Cardiac septum (tissue), 1 donor: ENCODE results near the genes DMP1, GPRIN3 and CCSER1.

GRCh38 chr4:87649887-87650494, at the start of gene DMP1:
Gene DMP1, plus strand, starts transcription at chr4:87650280.
- PRO-cap = no peak

DNA sequence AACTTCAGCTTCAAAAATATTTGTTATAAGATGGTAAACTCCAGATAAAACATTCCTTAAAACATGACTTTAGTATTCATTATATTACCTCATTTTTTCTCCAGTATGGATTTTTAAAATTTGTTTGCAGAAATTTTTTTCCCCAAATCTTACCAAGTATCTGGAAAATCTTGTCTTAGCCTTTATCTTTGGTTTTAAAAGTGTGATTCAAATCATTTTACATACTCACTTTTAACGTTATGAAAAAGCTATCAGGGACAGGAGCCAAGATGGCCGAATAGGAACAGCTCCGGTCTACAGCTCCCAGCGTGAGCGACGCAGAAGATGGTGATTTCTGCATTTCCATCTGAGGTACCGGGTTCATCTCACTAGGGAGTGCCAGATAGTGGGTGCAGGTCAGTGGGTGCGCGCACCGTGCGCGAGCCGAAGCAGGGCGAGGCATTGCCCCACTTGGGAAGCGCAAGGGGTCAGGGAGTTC, 60.1 kb downstream of the DMP1 start:
- PRO-cap = no peak

DNA sequence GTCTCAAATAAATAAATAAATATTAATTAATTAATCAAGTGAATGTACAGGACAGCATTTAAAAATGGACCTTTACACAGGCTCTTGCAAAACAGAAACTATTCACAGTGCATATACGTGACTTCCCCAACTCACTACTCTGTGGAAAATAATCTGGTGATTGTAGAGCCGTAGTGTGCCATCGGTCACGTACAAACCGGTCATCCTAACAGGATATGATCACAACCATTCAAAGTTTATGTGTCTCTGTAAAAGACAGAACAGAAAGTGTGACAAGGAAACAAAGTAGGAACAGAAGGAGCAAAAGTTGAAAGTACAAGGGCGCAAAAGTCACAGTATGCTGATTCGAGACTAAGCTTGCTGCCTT, 18.5 kb downstream of the MEPE start:
- PRO-cap = no peak

DNA sequence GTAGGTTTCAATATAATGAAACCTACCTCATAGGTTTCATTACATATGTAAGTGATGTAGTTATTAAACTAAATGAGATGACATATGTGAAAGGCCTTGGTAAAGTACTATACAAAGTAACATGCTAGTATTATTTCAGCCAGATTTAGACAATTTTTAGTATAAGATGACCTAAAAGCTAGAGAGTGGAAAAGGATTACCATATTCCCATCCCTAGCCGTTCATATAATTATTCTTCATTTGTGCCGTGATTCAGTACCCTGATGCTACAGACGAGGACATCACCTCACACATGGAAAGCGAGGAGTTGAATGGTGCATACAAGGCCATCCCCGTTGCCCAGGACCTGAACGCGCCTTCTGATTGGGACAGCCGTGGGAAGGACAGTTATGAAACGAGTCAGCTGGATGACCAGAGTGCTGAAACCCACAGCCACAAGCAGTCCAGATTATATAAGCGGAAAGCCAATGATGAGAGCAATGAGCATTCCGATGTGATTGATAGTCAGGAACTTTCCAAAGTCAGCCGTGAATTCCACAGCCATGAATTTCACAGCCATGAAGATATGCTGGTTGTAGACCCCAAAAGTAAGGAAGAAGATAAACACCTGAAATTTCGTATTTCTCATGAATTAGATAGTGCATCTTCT, 6.8 kb downstream of the SPP1 start:
- PRO-cap = no peak

DNA sequence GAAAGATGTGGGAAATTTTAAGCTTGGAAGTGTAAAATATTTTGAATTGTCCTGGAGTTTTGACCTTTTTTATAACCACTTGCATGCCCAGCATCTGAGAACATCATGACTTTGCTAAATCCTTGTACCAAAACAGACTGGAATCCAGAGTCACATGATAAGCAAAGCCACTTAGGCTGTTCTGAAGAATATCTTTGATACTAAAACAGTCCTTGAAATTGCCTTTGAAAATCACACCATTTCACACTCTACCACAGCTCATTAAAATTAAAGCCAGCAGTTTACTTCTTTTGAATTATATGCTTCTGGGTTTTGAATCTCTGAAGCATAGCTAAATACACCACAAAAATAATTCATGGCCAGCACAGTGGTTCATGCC, 2.6 kb upstream of the PPM1K start:
- PRO-cap = no peak

GRCh38 chr4:88341575-88341892, 37.1 kb upstream of the HERC6 start:
- PRO-cap = no peak

DNA sequence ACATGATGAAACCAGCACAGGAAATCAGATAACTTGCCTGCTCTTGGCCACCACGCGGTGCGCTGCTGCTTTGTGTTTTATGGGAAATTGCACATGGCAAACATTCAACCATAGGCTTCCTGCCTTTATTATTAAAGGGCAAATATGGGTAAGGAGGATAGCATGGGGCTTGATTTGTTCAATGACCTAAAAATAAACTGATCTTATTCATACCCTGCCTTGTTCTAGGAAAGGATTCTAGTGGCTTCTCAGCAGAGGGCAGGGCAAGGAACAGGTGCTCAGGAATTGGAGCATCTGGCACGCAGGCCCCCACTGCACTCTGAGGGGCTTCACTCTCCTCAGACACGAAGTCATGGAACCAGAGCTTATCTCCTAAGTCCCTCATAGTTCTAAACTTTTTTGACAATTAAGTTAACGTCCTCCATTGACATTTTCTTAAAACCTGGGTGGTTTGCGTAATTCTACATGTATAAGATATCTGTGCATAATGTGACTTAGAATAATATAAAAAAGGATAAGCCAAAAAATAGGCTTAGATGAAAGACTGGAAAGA, 31.8 kb upstream of the NAP1L5 start:
- PRO-cap = no peak

GRCh38 chr4:88777616-88778526, 80.2 kb upstream of the NAP1L5 start:
- PRO-cap = no peak

DNA sequence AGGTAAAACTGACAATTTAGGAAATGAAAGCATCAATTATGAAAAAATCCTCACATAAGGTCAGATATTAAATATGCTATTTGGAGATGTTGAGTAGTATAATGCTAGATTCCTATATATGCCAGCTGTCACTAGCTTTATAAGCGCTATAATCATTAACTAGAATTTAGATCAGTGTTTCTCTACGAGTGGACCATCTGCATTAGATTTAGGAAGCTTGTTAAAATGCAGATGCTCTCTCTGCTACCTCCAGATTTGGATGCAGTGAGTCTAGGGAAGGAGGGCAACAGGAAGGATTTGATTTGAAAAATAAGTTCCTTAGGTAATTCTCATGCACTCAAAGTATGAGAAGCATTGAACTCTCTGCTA, 122.8 kb upstream of the NAP1L5 start:
- PRO-cap = no peak

DNA sequence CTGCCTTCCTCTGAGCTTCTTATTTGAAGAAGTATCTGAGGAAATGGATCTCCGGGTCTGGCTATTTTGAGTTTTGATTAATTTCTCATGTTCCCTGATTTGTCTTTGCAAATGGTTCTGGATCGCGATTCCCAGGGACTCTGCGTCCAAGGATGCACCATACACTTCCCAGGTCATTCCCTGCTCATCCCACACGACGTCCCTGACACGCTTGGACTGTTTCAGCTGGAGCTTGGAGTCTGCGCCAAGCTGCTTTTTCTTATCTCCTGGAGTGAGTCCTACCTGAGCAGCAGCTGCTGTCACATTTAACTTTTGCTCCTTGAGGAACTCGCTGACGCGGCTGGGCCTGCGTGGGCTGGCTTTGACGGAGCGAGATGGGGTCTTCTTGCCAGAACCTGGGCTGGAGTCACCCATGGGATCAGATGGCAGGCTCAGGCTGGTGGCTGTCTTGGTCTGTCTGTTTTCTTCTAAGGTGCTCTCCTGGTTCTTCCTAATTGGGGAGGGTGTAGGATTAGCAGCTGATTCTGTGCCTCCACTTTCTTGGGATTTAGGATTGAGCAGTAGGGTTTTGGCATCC, 59.6 kb downstream of the GPRIN3 start:
- PRO-cap = no peak

DNA sequence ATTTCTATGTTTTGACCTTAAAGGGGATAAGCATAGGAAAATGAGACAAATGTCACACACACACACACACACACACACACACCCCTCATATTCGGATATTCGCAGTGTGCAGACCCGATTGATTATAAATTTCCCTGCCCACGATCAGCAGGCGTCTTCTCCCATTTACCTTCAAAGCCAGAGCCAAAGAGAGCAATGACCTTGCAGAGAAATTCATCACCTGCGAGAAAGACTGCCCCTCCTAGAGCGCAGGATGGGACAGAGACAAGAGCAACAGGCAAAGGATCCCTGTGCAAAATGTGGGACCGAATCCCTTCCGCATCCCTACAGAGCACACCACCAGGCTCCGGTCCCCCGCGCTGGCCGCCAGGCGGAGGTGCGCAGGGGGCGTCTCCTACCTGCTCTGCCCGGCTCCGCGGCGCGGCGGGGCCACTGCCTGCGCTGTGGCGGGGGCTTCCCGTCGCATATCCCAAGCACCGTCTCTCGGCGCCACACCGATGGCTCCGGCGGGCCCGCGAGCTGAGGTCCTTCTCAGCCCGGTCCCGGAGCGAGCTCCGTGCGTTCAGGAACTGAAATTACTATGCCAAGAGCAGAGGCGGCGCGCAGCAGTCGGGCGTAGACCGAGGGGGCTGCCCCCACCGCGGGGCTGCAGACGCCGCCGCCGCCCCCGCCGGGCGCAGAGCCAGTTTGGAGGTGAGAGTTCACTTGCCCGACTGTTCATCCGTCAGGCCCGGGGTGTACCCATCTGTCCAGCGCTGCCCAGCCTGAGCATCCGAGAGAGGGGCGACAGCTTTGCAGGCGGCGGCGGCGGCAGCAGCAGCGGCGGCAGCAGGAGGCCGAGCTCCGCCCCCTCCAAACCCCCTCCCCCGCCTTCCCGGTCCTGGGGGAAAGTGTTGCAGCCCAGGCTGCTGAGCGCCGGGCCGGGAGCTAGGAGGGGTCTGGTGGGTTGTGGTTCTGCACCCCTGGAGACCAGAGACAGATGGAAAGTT, at the start of gene GPRIN3:
Gene GPRIN3 (minus strand): TSS at position 584 of the 989 bp plus-strand sequence.
- PRO-cap = bidirectional peak, plus-strand start at position 893 of the sequence, minus-strand start at position 549 of the sequence

DNA sequence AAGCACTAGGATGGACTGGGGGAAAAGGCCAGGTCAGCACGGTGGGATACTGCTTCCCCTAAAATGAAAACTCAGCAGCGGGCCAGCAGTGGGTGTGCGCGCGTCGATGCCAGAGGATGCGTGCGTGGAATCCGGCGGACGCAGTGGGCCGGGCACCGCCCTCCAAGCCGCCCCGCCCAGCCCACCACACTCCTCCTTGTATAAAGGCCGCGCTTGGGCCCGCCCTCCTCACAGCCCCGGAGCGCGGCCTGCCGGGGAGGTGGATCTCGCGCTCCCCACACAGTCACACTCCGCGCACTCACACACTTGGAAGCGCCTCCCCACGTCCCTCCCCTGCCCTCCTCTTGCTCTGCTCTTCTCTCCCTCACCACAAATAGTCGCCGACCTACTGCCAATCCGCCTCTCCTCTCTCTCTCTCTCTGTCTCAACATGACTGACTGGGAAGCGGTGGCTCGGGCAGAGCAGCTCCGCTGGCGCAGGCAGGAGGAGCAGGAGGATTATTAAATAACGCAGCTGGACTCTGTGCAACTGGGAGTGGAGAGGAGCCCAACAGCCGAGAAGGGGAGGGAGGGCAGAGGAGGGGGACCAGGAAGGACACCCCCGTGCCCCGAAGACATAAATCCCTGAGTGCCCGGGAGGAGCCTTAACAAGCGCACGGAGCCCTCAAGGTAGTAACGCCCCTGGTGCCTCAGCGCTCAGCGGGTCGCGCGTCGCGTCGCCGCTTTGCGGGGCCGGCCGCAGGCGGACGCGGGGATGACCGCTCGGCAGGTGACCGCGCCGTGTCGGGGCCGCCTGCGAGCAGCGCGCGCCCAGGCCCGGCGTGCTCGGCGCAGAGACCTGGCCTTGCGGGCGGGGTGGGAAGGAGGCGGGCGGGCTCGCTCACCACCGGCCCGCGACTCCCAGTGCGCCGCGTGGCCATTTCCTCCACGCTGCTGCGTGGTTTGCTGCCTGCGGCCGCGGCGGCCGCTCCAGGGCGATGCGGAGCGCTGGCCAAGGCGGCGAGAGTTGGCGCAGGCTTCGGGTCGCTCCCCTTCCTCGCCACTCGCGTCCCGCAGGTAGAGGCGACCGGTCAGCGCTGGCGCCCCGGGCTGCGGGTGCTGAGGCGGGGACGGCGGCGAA, at the start of gene CCSER1:
Gene CCSER1 (plus strand): TSS at position 231 of the 1,119 bp plus-strand sequence.
- PRO-cap = unidirectional peak, plus-strand start at position 231 of the sequence; unidirectional peak, plus-strand start at position 372 of the sequence; unidirectional peak, plus-strand start at position 422 of the sequence

GRCh38 chr4:90645895-90646356, 518.7 kb downstream of the CCSER1 start:
- PRO-cap = no peak

- PRO-cap = no peak
Measured at GRCh38 chr4:92304736-92305113, 959 bp downstream of the GRID2 start.

- PRO-cap = unidirectional peak, plus-strand start at chr4:94115045
Measured at GRCh38 chr4:94114958-94115218, 92.8 kb upstream of the SMARCAD1 start.

DNA sequence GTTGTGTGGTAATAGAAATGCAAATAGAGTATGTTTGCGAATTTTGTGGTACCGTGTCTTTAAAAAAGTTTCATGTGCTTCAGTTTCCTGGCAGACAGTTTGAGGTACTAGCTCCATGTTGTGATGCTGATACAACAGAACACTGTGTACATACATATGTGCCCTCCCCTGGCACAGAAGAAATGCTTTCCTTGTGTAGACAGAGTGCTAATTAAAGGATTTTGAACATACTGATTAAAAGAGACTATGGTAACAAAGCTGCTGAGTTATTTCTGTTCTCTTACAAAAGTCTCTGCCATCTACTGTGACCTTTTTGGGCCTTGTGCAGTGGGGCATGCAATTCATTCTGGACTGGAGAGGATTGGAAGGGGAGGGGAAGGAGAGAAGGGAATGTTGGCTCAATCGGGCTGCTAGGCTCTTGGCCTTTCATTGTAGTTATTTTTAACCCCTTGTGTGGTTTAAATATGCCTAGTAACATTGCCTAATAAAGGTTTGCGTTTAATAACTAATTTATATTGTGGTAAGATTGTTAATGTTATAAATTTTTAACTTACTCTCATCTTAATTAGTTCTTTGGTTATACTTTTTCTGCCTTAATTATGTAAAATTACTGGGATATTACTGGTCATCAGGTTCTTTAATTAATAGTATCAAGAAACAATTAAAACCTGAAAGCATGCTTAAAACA, 6.0 kb downstream of the PDLIM5 start:
- PRO-cap = bidirectional peak, plus-strand start at position 234 of the sequence, minus-strand start at position 125 of the sequence; bidirectional peak, plus-strand start at position 378 of the sequence, minus-strand start at position 353 of the sequence

DNA sequence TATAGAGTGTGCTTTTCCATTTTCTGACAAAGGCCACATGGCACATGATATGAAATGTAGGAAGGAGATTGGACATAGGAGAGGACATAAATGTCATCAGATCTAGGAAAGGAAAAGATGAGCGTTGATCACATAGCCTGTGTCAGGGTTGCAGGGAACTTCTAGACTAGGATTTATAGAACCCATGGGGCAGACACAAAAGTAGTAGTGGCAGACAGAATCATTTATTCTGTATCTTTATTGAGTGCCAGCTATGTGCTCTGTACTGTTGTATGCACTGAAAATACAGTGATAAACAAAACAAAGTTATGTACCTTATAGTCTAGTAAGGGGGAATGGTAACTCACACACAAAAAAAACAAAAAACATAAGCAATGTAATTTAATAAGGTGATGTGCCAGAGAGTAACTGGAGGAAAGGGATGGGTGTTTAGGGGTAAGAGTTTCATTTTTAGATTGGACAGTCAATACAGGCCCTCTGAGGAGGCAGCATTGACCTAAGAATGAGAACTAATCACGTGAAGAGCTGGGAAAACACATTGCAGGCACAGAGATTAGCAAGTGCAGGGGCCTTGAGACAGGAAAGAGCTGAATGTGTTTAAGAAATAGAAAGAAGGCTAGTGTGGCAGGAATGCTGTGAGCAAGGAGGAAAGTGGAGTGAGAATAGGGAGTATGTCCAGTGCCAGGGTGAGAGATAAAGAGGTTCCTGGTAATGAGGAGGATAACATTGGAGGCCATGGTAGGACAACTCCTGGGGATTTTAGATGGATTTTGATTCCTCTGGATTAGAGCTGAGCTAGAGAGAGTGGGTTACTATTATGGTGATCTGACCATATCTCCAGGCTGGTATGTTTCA, 17.4 kb downstream of the PDLIM5 start:
- PRO-cap = no peak

- PRO-cap = unidirectional peak, plus-strand start at chr4:94485013
Measured at GRCh38 chr4:94484825-94485301, 33.1 kb downstream of the PDLIM5 start.

DNA sequence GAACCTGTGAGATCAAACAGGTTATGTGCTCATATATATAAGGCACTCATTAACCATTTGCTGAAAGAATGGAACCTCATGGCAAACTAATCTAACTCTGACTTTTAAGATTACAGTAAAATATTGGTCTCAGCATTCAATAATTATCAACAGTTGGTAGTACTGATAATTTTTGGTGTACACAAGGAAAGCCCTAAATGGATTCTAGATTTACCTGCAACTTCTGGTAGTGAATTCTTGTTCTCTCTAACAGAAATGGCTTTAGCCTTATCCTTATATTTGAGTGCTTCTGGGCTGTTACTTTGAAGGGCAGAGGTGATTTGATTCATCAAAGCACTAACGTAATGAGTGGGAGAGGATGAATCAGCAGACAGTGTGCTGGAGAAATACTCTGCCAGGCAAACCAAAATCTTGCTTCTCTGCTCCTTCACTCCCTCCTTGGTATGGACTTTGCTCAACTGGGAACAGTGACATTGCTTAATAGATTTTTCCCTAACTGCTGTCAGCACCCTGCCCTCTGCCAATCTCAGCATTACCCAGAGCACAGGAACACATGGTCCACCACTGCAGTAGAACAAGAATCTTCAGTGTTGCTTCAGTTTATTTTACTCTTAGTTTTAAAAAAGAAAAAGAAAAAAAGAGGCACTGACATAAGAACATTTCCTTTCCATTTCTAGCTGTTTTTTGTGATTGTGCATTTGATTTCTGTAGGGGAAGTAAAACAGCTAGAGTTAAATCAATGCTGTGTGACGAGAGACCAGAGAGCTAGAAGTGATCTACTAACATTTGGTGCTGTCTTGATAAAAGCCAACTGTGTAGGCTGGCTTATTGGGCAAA, 56.0 kb downstream of the PDLIM5 start:
- PRO-cap = no peak

DNA sequence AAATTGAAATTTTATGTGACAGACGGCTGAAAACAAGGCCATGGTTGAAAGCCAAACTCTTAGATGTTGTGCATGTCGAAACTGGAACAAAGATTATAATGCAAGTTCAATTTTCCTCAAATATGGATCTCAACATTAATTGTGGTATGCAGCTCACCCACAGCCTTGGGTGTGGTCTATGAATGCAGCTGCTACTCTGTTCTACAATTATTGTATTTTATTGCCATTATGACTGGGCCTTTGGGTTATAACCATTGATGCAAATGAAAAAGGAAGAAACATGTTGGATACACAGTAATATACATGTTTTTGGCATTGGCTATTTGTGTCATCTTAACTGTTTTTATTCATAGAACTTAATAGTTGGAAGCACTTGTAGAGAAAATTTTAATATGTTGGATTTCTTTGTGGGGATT, 107.8 kb downstream of the PDLIM5 start:
- PRO-cap = no peak